ENCODE data around the gene SLC28A2.

- PRO-cap, result no peak
- RAMPAGE, long total RNA, 4 experiments, result no peak in any of the 4 experiments
Observed at GRCh38 chr15:45251873-45252308, at the start of gene SLC28A2. SLC28A2 (plus strand) TSS chr15:45252234.

DNA sequence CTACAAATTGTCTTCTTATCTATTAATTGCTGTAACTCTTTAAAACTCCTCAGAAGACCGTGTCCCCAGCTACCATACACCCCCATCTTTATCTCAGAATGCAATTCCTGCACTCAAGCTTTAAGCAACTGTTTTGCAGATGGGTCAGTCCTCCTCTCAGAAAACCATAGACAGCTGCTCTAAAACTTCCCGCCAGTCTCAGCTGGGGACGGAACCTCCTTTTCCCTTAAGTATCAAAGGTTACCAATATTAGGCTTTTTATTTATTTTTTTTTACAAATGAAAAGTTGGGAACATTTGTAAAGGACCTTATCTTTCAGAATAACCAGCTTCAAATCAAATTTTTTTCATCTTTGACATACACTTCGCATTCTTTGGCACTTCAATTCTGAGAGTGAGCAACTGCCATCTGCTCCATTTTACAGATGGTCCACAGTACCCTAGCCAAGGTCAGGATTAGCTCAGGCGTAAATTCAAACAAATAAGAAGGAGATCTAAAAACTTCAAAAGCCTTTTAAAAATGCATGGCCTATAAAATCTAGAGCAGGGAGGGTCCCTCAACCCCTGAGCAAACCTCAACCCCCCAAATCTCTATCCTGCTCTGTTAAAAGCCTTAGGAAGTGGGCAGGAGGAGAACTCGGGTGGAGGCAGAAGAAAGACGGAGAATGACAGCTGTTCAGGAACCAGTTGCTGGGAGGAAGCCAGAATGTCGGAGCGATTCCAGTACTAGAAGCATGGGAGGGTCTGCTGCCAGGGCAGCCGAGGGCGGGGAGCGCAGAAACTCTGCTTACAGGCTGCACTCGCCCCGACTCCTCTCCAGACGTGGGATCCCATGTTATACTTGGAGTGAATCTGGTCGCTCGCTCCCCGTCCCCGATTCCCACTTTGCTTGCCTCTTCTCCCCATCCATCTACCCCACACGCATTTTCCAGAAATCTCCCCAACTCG, 1.1 kb downstream of the GATM start:
- PRO-cap, result no peak
- RAMPAGE, long total RNA, 4 experiments, result no peak in any of the 4 experiments

DNA sequence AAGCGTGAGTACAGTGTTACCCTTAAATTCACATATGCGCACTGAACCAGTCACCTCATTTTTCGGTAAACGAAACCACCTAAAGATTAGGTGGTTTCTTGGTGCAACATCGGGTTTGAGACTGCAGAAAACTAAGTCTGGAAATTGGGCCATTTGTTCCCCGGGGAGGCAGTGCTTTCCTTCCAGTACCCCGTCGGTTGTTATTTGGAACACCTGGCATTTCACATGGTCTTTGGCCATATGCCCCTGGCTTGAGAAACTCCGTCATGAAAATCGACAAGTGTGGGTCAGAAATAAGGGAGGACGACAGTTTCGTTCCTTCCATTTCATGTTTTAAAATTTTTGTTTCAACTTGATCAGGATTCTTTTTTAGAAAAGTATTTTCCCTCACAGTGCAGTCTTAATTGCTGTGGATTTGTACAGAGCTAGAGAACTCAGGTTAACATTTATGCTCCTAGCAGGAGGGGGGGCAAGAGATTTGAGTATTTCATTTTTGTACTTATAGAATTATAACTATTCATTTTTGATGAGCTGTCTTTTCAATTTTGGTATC, 619 bp upstream of the GATM start:
- PRO-cap, result no peak
- RAMPAGE, long total RNA, 4 experiments, result no peak in any of the 4 experiments

DNA sequence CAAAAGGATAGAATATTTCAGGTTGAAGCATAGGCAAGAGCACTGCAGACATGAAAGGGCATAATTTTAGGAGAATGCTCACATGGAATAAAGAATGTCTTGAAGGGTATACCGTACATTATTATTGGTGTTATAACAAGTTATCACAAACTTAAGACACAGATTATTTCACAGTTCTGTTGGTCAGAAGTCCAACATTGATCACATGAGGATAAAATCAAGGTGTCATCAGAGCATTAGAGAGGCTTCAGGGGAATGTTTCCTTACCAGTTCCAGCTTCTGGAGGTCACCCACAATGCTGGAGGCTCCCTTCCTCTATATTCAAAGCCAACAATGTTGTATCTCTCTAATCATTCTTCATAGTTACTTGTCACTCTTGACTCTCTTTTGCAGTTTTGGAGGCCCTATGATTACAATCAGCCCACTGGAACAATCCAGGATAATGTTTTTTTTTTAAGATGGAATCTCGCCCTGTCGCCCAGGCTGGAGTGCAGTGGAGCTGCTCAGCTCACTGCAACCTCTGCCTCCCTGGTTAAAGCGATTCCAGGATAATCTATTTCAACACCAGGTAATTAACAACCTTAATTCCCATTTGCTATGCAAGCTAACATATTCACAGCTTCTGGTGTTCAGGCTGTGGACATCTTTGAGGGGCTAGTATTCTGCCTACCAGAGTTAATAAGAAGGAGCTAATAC, 1.2 kb upstream of the BLOC1S6 start:
- PRO-cap, result no peak
- RAMPAGE, long total RNA, 4 experiments, result no peak in any of the 4 experiments

GRCh38 chr15:45660330-45660915, 25.6 kb downstream of the SQOR start:
- PRO-cap, result no peak
- RAMPAGE, long total RNA, 4 experiments, result no peak in any of the 4 experiments

DNA sequence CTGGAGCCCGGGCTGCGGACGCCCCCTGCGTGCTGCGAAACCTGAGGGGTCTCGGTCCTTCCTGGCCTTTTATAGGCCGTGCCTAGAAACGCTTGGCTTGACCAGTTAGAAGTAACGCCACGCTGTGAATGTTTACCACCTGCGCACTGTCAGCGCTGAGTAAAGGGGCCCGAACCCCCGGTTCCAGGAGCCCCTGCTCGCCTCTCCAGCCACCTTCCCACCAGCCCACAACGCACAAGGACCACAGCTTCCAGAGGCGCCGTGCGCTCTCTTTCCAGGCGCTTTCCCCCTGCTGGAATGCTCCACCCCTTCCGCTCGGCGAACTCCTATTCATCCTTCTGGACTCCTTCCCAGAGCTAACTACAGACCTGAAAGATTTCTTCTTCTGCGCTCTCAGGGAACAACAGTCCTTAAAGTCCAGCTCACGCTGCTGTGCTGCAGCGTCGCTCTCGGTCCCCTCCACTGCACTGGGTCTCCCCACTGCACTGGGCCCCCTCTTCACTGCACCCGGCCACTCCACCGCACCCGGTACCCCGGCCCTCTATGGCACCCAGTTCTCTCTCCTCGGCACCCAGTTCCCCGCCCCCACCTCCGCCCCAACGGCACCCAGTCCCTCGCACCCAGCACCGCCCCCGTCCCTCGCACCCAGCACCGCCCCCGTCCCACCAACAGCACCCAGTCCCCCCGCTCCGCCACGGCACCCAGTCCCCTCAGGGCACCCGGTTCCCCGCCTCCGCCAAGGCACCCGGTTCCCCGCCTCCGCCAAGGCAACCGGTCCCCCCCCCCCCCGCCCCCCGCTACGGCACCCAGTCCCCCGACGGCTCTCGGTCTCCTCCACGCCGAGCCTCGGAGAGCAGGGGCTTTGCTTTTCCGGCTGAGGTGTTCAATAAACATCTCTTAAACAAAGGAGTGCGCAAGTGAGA, 69.8 kb downstream of the SQOR start:
- PRO-cap, result no peak
- RAMPAGE, long total RNA, 4 experiments, result no peak in any of the 4 experiments

DNA sequence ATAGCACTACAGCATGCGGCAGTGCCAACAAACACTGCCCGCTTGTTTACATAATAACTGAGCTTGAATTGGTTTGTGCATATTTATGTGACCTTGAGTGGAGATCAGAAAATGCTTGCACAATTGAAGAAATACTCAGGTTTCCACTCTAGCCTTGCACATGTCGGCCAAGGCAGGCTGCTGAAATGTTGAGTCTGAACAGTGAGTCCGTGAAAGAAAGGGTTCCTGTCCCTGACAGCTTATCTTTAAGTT, 385.2 kb upstream of the SEMA6D start:
- PRO-cap, result no peak
- RAMPAGE, long total RNA, 4 experiments, result no peak in any of the 4 experiments

GRCh38 chr15:48043244-48043491, 77.6 kb upstream of the SLC24A5 start:
- PRO-cap, result no peak
- RAMPAGE, long total RNA, 4 experiments, result no peak in any of the 4 experiments

- PRO-cap, result no peak
- RAMPAGE, long total RNA, 4 experiments, result no peak in any of the 4 experiments
Observed at GRCh38 chr15:48341860-48342721, 10.9 kb downstream of the DUT start.

GRCh38 chr15:48395224-48396238, 64.3 kb downstream of the DUT start:
- PRO-cap, result no peak
- RAMPAGE, long total RNA, 4 experiments, result no peak in any of the 4 experiments

GRCh38 chr15:48486937-48487314, 155.7 kb downstream of the DUT start:
- PRO-cap, result no peak
- RAMPAGE, long total RNA, 4 experiments, result no peak in any of the 4 experiments

GRCh38 chr15:48520557-48521060, 124.9 kb downstream of the FBN1 start:
- PRO-cap, result no peak
- RAMPAGE, long total RNA, 4 experiments, result no peak in any of the 4 experiments

DNA sequence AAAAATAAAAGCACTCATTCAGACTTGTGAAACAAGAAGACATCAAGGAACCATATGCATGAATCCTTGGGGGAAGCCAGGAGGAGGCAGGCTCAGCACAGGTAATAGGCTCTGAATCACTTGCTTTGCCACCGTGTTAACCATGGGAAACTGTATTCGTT, 42.4 kb downstream of the FBN1 start:
- PRO-cap, result no peak
- RAMPAGE, long total RNA, 4 experiments, result no peak in any of the 4 experiments

GRCh38 chr15:48987010-48987675, 23.4 kb upstream of the SHC4 start:
- PRO-cap, result no peak
- RAMPAGE, long total RNA, 4 experiments, result no peak in any of the 4 experiments

DNA sequence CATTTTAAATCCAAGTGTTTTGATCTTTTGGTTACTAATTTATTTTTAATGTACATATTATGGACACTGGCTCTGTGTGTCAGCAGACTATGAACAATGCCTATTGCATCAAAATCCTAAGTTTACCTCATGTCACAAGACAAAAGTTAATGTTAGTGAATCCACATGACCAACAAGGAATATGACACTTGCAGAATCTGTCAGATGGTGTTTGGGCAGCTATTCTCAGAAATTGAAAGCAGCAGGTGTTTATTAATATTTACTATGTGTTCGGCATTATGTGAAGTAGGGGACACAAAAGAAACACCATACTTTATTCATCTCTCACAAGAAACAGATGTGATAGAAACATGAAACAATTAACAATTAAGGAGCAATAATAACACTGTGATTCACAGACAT, 109.8 kb downstream of the GALK2 start:
- PRO-cap, result no peak
- RAMPAGE, long total RNA, 4 experiments, result no peak in any of the 4 experiments

DNA sequence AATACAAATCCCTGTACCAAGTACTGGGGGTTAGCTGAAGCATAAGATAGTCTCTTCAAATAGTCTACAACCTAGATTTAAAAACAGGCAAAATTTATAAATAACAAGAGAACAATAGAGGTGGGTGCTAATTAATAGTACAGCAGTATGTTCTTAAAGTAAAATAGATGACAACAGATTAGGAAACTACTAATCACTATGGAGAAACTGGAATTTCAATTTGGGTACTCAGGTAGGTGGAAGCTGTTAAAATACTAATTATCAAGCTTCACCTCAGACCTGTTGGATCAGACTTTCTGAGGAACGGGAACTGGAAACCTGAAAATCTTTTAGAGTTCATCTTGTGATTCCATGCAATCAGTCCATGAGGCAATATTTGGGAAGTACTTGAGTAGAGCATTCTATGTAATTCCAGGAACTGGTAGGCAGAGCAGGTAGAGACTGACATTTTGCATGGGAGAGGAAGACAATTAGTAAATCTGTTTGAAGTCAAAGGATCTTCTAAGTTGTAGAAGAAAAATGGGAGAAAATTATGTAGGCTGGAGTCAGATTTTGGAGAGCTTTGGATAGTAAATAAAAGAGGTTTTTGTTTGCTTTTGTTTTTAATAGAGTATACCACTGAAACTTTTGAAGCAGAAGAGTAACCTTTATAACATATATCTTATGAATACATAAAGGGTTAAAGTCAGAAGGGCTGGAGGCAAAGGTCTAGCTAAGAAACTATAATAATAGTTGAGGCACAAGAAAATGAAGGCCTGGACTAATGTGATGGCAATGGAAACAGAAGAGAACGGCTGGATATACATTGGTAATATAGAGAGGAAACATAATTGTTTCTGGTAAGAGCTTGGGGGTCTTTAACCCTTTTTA, 43.1 kb downstream of the FGF7 start:
- PRO-cap, result no peak
- RAMPAGE, long total RNA, 4 experiments, result no peak in any of the 4 experiments

DNA sequence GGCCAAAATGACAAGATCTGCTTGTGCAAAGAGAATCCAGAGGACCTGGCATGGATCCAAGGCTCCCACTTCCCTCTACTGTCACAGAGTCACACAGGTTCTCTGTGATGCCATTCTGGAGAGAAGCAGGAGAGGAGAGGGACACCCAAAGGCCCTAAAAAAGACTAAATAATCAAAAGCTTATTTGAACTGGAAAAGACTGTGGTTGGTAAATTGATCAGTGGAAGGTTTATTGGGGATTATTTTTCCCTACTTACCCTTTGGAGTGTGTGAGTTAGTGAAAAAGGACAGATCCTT, 9.4 kb upstream of the ATP8B4 start:
- PRO-cap, result no peak
- RAMPAGE, long total RNA, 4 experiments, result no peak in any of the 4 experiments

GRCh38 chr15:50343899-50344538, 11.0 kb downstream of the GABPB1 start:
- PRO-cap, result no peak
- RAMPAGE, long total RNA, 4 experiments, result no peak in any of the 4 experiments

DNA sequence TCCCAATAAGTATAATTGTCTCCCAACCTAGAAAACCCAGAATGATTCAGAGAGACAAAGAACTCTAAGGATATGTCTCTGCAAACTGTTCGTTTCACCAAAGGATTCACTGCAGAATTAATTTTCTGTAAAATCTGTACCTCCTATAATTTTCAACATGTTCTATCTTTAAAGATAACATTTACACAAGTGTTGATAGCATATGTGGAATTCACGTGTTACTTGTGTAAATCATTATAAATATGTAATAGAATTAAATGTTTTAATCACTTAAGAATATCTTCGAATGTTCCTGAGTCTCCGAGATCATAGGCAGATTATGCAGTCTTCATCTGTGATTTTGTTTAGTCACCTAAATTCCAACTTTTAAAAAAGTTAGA, 2.1 kb downstream of the GABPB1 start:
- PRO-cap, result no peak
- RAMPAGE, long total RNA, 4 experiments, result no peak in any of the 4 experiments

DNA sequence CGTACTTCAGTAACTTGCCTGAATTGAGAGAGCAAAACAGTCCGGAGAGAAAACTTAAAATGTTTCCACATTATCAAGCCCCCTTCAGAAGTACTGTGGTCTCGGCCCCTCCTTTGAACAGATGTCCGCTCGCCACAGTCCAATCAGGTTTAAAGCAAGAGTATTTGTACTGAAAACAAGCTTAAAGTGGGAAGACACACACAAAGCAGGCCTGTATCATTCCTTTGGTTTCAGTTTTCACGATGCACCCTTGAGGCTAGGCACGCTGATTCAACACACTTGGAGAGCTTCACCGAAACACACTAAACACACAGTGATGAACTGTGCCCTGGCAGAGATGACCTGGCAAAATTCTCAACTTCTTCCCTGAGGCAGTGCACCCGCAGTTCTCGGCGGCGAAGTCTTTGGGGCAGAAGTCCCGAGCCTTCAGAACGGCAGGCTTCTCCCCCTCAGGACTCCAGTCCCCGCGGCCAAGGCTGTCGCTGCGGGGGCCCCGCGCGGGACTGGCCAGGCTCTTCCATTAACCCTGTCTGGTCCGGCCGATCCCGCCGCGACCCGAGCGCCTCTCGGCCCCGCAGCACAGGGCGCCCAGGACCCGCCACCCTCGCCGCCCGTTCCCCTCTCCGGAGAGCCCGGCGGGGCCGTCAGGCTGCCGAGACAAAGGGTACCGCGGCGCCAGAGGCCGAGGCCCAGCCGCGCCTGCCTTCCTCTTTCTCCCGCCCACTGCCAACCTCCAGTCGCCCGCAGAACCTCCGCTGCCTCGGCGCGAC, 953 bp downstream of the GABPB1 start:
- PRO-cap, result unidirectional peak, plus-strand start at position 233 of the sequence
- RAMPAGE, long total RNA, 4 experiments, result no peak in any of the 4 experiments